RPMI7951 (cell line): ENCODE measurements around a stretch of chr9.

DNA sequence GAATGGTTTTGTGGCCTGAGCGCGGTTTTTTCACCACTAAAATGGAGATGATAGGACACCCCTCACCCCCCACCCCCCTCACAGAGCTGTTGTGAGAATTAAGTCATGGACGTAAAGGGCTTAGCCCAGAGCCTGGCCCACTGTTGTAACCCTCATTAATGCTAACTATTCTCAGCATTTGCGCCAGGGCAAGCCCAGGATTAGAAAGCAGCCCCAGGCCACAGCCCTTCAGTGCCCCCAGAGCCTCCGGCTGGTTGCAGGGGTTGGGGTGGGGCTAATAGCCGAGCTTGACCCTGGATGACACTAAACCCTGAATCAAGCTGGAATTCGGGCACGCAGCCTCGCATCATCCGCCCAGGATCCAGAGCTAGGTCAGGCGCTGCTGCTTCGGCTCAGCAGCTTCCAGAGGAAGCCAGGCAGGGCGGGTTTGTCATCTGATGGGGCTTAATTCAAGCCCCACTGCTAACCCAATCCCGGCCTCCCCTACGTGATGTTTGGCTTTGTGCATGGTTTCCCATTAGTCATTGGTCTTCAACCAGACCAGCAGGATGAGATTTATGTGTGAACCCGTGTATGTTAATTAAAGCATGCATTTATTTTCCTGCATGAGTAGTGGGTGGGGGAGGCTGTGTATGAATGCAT is 1.2 kb upstream of the MEGF9 start:
- RAMPAGE, long total RNA: no peak

DNA sequence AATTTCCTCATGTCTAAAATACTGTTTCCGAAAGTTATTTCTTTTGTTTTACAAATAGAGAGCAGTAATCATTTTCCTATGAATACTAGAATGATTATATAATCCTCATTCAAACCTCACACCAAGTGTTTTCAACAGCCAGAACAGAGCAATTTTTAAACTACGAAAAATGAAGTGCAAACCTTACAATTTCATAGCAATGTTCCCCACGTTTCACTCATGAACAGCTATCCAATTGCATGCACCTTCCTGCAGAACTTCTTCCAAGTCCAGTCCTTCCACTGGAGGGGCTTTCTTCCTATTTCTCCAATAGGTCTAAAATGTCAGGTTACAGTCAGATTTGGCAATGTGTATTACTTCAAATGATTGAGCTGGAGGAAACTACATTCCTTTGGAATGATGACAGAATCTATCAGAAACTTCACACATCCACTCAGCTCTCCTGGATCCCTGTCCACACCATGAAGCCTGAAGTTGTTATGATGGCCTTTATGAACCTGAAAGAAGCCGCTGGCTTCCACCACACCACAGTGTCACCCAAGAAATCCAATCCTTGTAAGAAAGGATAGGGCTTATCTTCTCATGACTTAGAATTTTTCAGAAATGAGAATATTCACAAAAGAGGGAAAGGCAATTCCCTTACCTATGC is 32.3 kb downstream of the FBXW2 start:
- RAMPAGE, long total RNA: no peak

- RAMPAGE, long total RNA: no peak
Measured at GRCh38 chr9:120783278-120784257, 9.6 kb downstream of the FBXW2 start.

GRCh38 chr9:120870024-120870922 is 6.7 kb downstream of the PHF19 start:
- RAMPAGE, long total RNA: no peak

DNA sequence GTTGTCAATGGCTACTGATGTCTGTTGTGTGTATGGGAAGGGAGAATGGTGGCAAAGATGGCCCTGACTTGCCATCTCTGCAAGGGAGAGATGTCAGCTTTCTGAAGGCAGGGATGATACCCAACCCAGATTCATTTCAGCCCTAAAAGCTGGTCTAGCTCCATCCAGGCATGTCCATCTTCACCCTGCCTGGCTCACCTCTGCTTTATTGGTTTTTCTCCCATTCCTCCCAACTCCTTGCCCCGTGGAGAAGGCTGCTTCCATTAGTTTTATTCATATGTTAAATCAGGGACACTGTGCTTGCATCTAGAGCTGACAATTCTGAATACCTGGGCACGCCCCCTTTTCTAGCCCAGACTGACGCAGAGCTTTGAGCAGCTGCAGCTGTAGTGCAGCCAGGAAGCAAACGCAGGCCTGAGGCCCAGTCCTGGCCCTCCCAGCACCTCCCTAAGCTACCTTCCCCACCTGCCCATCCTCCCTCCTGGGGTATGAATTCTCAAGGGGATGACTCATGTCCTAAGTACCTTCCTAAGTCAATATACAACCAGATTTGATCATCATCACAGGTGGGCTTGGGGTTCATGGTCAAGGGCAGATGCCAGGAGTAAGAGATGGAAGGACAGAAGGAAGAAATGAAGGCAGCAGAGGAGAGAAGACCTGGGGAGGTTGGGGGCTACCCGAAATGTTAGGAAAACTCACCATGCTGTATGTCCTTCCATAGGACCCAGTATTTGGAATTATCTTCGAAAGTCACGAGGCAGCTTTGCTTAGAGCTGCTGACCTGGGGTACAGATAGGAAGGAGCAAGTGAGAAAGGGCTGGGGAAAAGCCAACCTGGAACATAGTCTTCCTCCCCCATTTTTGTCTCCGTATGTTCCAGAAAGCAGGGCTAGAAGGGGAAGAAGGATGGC is 3.5 kb downstream of the PHF19 start:
- RAMPAGE, long total RNA: no peak

DNA sequence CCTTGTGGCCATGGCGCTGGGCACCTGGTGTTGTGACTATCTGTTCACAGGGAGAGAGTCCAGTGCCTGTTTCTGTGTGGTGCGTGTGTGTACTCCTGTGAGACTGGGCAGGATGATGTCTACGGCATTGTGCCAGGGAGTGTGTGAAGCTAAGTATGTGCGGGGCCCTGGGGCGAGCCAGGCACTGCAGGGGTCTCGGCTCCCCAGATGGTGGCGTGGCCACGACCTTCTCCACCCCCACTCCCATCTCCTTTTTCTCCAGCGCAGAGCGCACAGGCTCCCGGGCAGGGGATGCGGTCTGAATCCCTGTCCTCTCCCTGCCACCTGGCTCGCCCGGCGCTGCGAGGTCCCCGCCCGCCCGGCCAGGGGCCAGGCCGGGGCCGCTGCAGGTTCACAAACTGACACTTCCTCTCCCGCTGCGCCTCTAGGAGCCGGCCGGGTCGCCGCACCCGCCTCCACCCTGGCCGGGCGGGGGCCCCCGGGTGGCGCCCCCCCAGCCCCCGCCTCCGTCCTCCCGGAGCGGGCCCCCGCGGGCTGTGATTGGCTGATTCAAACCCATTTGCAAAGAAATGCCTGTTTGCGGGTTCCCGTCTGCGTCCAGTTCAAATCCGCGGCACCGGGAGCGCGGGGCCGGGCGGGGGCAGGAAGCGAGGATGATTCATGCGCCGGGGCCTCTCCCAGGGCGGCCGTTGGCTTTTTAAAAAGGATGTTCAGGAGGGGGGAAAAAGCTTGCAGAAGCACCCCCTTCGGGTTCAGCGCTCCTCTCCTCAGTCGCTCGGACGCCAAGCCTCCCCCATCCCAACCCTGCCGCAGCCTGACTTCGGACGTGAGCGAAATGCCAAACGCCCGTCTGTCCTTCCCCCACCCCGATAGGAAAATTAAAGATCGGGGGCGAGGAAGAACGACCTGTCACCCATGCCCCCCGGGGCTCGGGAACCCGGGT is 754 bp downstream of the PHF19 start:
- RAMPAGE, long total RNA: no peak

DNA sequence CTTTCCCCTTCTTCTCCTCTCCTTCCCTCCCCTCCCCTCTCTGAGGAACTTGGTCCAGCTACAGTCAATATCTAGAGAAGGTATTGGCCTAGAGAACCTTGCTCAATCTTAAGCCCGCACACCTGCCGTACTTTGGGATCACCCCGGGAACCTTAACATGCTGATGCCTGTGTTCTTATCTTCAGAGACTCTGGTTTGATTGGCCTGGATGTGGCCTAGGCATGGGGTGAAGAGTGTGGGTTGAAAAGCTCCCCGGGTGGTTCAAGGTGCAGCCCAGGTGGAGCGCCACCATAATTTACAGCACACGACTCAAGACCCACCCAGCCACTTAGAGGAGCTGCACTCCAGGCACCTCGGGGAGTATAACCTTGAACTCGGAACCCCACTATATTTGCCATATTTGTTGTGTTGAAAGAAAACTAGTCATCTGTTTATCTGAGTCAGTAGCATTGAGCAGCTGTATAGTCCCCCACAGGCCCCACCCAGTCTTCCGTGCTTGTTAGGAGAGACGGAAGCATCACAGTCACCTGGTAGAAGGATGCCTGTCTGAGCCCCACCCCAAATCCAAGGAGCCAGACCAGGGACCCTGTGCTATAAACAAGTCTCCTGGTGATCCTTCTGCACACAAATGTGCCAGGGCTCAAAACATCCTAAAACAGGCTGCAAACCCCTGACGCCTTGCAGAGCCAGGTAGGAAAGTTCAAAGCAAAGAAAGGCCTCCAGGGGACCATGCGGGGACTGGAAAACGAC is 14.5 kb upstream of the PHF19 start:
- RAMPAGE, long total RNA: no peak

DNA sequence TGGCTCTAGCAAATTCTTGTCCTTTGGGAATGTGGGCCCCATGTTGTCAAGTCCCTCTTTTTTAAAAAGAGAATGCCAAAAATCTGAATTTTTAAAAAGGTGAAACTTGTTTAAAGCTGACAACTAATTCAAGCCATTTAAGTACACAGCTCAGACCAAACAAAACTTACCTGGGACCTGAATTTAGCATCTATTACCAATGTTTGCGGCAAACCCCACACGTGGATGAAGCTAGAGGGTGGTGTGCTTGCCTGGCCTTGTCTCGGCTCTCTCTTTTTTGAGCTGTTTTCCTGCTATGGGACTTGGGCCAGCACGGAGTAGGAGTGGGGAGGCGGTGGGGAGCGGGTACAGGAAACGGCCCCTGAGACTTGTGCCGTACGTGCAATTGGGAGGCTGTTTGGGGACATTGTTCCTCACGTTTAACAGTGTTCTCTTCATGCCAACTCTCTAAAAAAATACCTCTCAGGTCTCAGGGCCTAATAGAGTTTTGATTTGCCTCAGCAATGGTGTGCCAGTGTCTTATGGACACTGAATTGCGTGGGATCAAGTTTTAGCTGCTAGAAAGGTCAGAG is 15.1 kb upstream of the PHF19 start:
- RAMPAGE, long total RNA: no peak

GRCh38 chr9:120922873-120923223 is 3.7 kb downstream of the TRAF1 start:
- RAMPAGE, long total RNA: no peak

GRCh38 chr9:120930955-120931963 is 4.7 kb upstream of the TRAF1 start:
- RAMPAGE, long total RNA: no peak

- RAMPAGE, long total RNA: no peak
Measured at GRCh38 chr9:121002565-121002985, 47.5 kb downstream of the C5 start.

- RAMPAGE, long total RNA: no peak
Measured at GRCh38 chr9:121113228-121113915, 38.6 kb downstream of the CNTRL start.

DNA sequence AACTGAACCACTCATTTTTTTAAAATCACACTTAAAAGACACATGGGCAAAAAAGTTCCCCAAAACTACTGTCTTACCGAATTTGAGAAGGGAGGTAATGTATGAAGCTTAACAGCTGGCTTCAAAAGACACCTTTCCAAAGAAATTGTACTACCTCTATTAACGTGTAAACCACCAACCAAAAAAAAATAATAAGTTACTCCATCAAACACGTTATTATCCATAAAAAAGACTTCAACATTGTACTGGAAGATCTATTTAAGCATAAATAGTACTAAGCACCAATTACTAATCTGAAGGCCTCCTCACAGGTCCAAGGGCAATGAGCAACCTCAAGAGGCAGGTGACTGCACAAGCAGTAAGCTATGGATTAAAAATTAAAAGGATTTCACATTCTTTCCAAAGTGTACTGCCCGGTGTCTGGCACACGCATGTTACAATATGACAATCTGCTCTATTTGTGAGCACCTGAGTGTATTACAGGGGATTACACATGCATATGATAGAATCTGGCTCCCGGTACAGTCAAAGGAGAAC is 23.1 kb downstream of the RAB14 start:
- RAMPAGE, long total RNA: no peak

DNA sequence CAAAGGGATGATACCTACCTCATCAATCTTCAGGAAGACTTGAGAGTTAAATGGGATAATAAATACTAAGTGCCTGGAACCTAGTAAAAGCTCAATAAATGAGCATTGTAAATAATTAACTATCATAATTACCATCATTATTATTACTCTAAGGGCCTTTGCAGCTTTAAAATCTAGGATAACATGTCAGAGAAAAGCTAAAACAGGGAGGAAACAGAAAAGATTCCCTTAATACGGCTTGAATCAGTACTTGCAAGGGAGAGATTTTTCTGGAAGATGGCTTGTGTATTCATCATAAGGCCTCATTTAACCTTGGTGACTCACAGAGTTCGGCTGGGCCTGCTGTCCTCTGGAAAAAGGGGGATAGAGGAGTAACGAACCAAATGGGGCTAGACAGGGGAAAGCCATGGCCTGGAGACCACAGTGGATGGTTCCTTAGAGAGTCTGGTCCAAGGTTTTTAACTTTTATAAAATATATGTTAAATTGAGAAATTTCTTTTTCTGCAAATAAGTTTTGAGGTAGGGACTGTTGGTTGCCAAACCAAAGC is 25.8 kb upstream of the GSN start:
- RAMPAGE, long total RNA: no peak

- RAMPAGE, long total RNA: no peak
Measured at GRCh38 chr9:121271901-121272499, 4.0 kb downstream of the GSN start.

GRCh38 chr9:121305517-121306216 is 37.7 kb downstream of the GSN start:
- RAMPAGE, long total RNA: no peak

DNA sequence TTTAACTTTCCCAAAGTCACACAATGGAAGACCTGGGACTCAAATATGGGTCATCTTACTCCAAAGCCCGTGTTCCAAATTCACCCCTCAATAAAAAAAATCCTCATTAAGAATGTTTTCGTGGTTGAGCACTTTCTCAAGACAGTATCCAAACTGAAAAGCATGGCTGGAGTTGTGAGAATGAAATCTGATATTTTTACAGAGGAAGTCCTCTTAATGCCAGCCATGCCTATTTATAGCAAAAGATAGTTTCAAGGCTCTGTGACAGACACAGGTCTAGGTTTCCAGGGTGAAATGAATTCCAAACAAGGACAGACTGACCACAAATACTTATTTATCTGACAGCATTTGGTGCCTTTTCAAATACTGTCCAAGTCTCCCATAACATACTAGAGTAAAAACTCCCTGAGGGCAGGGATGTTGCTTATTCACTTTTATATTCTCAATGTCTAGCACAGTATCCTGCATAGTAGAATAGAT is 10.3 kb downstream of the STOM start:
- RAMPAGE, long total RNA: no peak

DNA sequence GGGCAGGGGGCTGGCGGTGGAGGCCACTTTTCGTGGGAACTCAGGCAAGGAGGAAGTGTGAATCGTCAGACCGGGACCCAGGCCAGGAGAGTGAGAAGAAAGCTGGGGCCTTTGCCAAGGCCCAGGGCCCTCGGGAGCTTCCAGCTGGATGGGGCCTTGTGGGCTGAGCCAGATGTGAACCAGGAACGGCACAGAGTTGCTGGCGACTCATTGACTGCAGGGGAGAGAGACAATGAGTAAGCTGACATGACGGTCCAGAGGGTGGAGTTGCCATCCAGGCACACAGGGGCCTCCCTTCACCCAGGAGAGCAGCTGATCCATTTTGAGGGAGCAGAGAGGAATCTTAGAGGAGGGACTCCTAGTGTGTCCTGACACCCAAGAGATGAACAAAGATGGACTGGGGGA is 30.1 kb upstream of the GGTA1 start:
- RAMPAGE, long total RNA: no peak

DNA sequence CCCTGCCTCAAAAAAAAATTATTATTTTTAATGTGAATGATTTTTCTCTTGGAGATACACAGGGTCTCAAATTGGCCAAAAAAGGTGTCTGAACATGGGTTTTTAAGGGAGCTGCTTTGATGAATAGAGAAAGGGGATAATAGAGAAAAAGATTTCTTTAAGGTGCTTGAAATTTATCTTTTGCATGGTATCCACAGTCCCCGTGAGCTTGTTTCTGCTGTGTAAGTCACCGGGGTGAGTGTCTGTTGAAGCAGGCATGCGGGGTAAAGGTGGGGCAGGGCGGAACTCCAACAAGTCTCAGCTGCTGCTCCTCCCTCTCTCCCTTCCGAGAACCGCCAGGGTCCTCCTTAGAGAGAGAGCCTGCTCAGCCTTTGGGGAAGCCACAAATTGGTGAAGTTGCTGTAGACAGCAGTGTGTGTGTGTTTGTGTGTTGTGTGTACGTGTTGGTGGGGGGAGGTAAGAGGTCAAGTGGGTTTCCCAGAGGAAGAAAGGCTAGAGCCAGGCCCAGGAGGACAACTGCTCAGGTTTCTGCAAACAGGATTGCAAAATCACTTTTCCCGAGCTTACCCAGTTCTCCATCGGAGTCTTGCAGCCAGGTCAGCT is 39.0 kb upstream of the DAB2IP start:
- RAMPAGE, long total RNA: no peak

DNA sequence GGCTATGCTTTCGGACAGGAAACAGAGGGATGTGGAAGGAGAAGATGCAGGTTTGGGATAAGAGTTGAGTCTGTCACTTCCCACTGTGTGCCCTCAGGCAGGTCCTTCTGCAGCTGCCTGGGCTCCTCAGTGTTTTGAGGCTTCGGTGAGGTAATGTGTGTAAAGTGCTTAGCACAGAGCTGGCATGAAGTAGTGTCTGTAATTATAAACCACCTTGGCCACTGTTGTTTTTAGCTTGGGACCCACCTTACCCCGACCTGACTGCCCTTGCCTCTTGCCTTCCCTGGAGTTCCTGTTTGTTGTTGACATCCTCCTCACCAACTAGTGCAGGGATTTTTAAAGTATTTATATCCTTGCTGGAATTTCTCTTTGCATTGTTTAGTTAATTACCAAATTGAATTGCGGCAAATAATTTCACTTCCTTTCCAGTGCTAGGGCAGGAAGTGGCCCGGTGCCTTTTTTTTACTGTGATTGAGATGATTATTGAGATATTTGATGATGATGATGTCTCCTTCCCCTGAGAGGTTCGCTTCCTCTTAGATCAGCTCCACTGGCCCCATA is 38.3 kb upstream of the DAB2IP start:
- RAMPAGE, long total RNA: no peak